ENCODE measurements around a stretch of chr2.

GRCh38 chr2:238114410-238114826 is 14.3 kb downstream of the ESPNL start:
- PRO-cap, 2 experiments = no peak in any of the 2 experiments

GRCh38 chr2:238126973-238127655 is 11.4 kb upstream of the KLHL30 start:
- PRO-cap, 2 experiments = no peak in any of the 2 experiments

DNA sequence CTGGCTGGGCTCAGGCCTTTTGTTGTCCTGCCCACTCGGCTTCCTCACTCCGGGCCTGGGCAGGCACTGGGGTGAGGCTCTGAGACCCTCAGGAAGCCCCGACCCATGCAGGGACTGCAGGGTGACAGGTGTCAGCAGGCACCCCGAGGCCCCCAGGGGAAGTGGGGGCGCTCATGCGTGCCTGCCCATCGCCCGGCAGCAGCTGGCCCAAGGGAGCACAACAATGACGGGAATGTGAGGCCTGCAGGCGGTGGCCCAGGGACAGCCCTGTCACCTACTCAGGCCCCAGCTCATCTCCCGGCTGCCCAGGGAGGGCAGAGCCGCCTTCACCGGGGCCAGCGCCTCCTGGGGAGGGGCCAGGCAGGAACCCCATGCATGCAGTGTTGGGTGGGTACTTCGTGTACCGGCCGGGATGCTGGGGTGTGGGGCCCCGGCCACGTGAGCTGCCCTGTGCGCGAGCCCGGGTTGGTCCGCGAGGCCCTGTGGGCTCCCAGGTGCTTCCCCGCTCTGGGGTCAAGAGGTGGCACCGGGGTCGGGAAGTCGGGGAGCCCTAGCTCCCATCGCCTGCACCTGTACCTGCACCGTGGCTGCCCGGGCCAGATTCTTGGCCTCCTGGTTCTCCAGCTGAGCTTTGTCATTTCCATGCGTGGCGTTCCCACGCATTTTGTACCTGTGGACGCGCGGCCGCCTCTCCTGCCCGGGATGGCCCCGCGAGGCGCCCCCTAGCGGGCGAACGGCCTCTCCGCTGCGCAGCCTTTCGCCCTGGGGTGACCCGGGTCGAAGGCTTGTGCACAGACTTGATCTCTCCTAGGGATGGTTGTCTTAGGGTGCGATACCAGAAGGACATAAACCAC is 793 bp downstream of the KLHL30 start:
- PRO-cap, 2 experiments = no peak in any of the 2 experiments

DNA sequence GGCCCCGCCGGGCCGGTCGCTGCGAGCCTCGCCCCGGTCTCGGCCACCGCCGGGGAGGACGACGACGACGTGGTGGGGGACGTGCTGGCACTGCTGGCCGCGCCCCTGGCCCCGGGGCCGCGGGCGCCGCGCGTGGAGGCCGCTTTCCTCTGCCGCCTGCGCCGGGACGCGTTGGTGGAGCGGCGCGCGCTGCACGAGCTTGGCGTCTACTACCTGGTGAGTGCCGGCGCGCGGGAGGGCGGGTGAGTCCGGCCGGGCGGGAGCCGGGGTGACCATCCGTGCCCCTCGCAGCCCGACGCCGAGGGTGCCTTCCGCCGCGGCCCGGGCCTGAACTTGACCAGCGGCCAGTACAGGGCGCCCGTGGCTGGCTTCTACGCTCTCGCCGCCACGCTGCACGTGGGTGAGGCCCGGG is 5.0 kb downstream of the ERFE start:
- PRO-cap, 2 experiments = no peak in any of the 2 experiments

DNA sequence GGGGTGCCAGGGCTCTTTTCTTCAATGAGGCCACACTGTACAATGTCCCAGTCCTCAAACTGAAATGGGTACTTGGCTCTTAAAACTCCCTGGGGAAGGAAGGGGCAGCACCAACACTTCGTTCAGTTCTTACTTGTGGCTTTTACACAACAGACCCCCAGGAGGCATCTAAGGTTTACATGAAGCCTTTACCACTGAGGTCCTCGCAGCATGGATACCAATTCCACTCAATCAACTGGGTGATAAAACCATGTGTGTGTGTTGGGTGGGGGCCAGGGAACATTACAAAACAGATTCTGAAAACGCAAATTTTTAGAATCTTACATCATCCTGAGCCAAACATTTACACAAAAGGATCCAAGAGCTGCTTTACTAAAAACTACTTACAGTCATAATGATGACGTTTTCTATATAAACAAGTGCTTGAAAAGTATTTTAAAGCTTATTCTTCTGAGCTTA is 10.5 kb downstream of the ERFE start:
- PRO-cap, 2 experiments = no peak in any of the 2 experiments

DNA sequence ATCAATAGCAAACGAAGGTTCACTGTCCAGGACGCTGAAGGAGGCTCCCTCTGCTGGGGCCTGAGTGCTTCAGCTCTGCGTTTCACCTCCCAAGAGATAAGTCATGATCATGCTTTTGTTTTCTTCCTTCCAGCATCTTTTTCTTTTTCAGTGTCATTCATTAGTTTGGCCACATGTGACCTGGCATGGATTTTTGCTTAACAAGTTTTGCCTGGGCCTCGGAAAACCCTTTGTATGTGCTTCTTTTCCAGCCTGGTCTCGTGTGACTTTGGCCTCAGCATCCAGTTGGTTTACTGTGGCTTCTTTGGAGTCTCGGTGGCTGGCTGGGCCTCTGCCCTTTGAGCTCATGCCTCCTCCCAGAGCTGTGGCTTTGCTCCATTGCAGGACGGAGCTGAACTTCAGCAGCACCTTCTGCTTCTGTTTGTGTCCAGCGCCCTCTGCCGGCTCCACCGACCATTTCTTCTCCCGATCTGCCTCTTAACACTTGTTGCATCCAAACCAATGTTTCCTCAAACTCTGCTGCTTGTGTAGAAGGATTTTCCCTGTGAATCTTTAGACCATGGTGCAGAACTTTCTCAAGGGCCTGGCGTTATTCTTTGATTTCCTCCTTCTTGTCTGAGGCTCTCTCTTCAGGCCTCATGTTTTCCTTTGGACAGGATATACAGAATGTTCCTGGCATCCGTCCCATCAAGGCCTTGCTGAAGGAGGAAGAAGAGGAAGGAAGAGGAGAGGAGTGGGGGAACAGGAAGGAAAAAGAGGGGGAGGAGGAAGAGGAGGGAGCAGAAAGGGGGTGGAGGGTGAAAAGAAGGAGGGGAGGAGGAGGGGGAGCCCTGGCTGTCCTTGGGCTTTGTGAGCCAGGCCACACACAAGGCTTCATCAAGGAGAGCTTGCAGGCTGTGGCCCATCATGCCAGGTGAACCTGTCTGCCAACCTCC is 23.7 kb upstream of the HES6 start:
- PRO-cap, 2 experiments = no peak in any of the 2 experiments

DNA sequence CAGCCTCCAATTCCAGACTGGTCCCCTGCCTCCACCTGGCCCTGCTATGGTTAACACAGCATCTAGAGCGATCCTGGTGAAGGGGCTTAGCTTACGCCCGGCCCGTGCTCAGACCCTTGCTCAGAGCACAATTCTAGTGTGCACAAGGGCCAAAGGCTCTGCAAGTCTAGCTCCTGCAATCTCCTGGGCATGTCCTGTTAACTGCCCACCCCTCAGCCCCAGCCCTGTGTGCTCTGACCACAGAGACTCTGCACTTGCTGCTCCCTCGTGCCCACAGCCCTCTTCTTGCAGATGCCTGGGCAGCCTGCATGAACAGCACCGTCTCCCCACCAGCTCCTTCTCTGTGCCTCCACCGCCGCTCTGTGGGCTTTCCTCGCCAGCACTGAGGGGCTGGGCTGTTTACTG is 6.4 kb downstream of the PER2 start:
- PRO-cap, 2 experiments = no peak in any of the 2 experiments

GRCh38 chr2:238287069-238287317 is 1.4 kb downstream of the PER2 start:
- PRO-cap, 2 experiments = no peak in any of the 2 experiments

DNA sequence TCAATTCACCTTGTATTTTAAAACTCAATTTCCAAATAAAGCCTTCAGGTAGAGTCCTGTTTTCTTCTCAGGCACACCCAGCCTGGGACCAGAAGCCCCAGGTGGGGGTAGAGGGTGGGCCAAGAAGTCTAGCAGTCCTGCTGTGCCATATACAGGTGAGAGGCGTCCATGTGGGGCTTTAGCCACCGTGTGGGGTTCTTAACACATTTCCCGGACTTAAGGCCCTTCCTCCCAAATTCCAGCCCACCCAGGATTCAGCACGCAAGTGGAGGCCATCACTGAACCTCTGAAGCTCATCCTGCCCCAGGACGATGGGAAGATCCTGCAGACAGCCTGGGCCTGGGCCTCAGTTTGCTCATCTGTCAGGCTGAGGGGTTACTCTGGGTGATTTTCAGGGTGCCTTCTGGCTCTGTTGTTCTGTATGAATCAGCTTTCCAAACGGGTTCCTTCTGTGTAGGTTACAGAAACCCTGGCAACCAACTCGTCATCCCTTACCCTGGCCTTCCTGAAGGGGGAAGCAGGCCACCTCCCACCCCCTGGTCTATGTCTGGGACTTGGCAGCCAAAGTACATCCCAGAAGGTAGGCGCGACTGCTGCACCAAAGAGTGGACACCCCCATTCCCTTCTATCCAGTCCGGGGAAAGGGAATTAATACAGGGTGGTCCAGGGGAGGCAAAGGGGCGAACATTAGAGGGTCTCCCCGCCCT is 939 bp downstream of the PER2 start:
- PRO-cap, 2 experiments = peak in 2 of 2 experiments; most common plus-strand start position 544 of the sequence (in 1); most common minus-strand start position 353 of the sequence (in 2)

DNA sequence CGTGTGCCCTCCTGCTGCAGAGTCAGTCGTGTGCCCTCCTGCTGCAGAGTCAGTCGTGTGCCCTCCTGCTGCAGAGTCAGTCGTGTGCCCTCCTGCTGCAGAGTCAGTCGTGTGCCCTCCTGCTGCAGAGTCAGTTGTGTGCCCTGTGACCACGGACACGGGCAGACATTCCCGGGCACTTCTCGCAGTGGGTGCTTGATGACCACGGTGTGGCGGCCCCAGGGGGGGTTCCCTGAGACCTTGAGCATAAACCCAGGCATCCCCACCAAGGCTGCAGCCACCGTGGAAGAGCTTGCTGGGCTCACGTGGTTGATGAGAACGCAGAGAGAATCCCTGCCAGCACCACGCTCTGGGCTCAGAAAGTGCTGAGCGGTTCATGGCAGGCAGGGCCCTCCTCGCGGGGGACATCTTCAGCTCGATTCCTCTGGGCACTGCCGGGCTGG is 8.2 kb upstream of the PER2 start:
- PRO-cap, 2 experiments = no peak in any of the 2 experiments

DNA sequence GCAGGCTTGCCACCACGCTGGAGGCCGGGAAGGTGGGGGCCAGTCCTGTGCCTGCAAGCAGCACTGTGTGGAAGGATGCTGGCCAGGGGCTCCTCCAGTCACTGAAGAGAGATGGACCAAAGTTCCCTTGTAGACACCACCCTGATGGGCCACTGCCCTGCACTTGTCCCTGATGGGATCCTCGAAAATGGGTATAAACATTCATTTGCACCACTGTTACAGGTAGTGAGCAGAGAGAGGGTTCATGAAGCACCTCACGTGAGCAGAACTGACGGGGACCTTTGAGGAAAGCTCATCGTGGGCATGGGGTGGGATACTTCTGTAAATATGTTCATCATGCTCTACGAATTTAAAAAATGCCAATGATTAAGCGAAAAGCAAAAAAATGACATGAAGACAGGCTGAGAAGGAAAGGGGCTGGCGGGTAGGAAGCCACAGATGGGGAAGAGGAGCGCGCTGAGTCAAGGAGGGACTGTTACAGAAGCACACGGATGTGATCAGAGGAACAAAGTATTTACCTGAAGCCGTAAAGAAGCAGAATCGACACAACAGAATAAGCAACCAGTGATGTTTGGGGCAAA is 45.1 kb upstream of the ASB1 start:
- PRO-cap, 2 experiments = no peak in any of the 2 experiments

DNA sequence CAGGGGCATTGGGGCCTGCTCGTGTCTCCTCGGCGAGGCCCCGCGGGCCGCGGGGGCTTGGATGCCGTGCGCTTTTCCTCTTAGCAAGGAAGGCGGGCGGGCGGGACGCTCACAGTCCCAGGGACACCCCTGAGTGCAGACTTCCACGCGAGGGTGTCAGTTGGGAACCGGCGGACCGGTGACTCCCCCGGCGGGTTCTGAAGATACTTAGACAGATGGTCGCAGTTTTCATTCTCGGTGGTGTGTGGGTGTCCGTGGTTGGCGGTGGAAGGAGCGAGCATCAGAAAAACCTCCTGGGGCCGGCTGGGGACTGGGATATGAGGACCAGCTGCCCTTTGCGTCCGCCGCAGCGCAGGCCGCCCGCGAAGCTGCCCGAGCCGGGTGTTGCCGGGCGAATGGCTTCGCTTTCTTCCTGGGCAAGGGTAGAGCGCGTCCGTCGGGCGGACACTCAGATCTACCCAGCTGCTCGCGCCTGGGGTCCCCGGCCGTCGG is 952 bp downstream of the TWIST2 start:
- PRO-cap, 2 experiments = no peak in any of the 2 experiments

- PRO-cap, 2 experiments = no peak in any of the 2 experiments
Measured at GRCh38 chr2:238895853-238896450, 48.1 kb downstream of the TWIST2 start.

- PRO-cap, 2 experiments = no peak in any of the 2 experiments
Measured at GRCh38 chr2:238904239-238904992, 56.5 kb downstream of the TWIST2 start.

DNA sequence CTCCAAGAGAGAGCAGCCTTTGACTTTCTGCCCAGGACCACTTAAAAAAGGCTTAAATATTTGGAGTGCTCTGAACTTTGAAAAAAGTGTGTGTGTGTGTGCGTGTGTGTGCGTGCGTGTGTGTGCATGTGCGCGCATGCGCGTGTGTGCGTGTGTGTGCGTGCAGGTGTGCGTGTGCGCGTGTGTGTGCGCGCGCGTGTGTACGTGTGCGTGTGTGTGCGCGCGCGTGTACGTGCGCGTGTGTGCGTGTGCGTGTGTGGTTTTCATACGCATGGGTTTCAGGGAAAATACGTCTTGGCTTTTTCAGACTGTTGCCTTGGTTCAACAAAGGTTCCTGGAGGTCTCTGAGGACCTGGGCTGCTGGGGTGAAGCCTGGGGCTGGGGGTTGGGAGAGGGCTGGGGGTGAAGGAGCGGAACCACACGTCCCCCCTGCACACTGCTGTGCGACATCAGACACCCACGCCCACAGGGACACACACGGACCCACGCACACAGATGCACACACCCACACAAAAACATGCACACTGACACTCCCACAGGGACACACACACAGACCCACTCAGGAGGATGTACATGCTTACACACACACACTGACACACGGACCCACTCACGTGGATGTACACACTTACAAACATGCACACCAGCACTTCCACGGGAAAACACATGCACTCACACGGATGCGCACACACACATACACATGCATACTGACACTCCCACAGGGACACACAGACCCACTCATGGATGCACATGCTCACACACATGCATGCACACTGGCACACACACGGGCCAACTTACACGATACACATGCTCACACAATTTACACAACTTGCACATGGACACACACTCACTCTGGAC is 58.1 kb downstream of the TWIST2 start:
- PRO-cap, 2 experiments = no peak in any of the 2 experiments

- PRO-cap, 2 experiments = no peak in any of the 2 experiments
Measured at GRCh38 chr2:239072075-239072412, 224.2 kb downstream of the TWIST2 start.

DNA sequence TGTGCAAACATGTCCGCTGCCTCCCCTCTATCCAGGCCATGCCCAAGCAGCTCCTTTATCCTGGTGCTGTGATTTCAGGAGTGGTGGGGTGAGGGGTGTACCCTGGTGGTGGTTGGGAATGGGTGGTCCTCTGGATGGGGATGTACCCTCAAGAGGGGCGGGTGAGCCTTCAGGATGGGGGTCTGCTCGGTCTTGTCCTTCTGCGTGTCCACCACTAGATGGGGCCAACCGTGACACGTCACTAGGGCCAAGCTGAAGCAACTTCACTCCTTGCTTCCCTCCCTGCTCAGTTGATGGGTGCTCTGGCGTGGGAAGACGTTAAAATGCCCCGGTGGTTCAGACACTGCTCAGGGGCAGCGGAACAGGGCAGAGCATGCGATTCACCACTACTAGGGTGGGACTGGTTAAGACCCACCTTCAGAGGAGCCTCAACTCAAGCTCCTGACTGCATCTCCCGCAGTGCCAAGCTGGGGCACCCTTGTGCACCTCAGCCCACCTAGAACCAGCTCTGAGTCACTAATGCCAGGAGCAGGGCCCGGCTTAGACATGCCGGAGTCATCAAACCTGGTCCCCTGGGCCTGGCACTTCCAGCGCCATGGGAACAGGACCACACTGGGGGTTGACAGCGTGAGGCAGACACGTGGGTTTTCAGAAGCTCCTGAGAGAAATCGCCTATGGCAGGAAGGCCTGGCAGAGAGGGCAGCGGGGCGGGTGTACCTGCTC is 256.8 kb downstream of the HDAC4 start:
- PRO-cap, 2 experiments = no peak in any of the 2 experiments

- PRO-cap, 2 experiments = no peak in any of the 2 experiments
Measured at GRCh38 chr2:239195183-239196052, 205.4 kb downstream of the HDAC4 start.

DNA sequence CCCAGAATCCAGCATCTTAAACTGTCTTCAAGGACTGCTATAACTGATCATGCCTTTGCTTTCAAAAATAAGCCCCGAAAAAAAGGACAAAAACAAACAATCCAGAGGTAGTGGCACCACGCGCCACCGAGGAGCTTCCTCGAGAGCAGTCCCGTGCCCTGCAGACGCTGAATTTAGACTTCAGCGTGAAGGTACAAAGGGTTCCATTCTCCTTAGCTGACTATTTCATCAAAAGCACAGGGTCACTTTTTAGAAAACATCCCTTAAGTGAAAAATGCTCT is 189.1 kb downstream of the HDAC4 start:
- PRO-cap, 2 experiments = no peak in any of the 2 experiments

DNA sequence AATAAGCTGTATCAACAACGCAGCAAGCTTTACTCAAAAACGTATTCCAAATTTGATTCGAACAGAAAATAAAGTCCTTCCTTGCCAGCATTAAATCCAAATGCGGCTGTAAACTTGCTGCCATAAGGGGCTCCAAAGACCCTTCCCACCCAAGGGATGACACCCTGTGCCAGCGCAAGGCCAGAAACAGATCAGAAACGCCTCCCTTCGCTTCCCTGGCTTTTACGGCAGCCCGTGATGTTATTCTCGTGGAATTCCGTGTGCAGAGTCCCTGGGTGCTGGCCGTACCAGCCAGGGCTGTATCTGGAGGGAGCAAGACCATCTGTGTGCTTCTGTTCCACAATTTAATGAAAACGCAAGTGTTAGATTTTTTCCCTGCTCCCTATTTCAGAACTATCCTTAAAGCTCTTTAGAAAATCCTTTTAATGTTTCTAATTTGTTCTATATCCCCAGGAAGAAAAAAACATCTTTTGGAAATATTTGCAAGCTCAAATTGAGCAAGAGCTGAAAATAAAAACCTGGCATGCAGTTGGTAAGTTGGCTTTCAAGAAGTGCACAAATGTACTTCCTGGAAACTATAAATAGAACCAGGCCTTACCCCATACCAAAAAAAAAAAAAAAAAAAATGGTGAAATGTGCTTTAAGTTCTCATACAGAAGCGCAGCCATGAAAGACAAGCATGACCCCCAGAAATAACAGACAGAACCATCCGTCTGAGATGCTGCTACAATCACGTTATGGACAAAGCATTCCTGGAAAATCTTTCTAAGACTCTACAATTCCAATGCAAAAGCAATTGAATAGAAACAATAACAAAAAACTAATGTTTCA is 178.7 kb downstream of the HDAC4 start:
- PRO-cap, 2 experiments = no peak in any of the 2 experiments

All from Metastatic Liver Carcinoma in the Lung (tissue), 2 donors.